ENCODE measurements around the gene TNIP1.

- RAMPAGE, long total RNA: no peak
- RRBS: no CpG with 5 or more reads among the region's 15 CpGs
PRO-cap:
- standard: no peak
- CoPRO, capped RNA only, 2 experiments: no peak in any of the 2 experiments
- CoPRO, capped and uncapped RNA, 2 experiments: no peak in any of the 2 experiments
- CoPRO, uncapped RNA only, 2 experiments: no peak in any of the 2 experiments
CAGE:
- cytosol, long polyA plus RNA: no peak
- long polyA plus RNA: no peak
- nucleolus, long total RNA: no peak
- nucleus, long polyA plus RNA: no peak
These were observed 2.8 kb downstream of the CD74 start for GRCh38 chr5:150409672-150410461.

DNA sequence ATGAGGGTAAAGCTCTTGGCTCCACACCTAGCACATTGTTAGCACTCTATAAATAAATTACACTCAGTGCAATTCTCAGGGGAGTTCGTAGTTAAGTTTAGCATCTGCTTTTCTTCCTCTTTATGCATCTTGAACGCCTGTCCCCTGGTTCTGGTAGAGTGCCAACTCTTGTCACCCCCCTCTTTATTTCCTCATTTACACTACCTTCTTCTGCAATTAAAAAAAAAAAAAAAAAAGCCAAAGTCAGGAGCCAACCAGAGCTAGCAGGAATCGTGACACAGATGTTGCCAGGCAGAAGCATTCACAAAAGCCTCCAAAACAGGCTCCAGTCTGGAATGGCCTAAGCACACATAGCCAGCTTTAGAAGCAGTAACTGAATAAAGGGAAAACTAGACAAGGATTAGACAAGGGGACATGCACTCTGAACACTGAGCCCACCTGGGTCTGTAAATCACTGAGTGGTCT is 2.2 kb downstream of the CD74 start:
- RAMPAGE, long total RNA: no peak
- RRBS: no CpG with 5 or more reads among the region's 3 CpGs
PRO-cap:
- standard: no peak
- CoPRO, capped RNA only, 2 experiments: no peak in any of the 2 experiments
- CoPRO, capped and uncapped RNA, 2 experiments: no peak in any of the 2 experiments
- CoPRO, uncapped RNA only, 2 experiments: no peak in any of the 2 experiments
CAGE:
- cytosol, long polyA plus RNA: no peak
- long polyA plus RNA: no peak
- nucleolus, long total RNA: no peak
- nucleus, long polyA plus RNA: no peak

- RAMPAGE, long total RNA: no peak
- RRBS: no CpG with 5 or more reads among the region's 10 CpGs
PRO-cap:
- standard: no peak
- CoPRO, capped RNA only, 2 experiments: no peak in any of the 2 experiments
- CoPRO, capped and uncapped RNA, 2 experiments: peak in 1 of 2 experiments; most common minus-strand start chr5:150443767 (in 1)
- CoPRO, uncapped RNA only, 2 experiments: peak in 2 of 2 experiments; most common minus-strand start chr5:150443441 (in 2)
CAGE:
- cytosol, long polyA plus RNA: no peak
- long polyA plus RNA: no peak
- nucleolus, long total RNA: no peak
- nucleus, long polyA plus RNA: no peak
These were observed 6.2 kb downstream of the RPS14 start for GRCh38 chr5:150443242-150443822.

DNA sequence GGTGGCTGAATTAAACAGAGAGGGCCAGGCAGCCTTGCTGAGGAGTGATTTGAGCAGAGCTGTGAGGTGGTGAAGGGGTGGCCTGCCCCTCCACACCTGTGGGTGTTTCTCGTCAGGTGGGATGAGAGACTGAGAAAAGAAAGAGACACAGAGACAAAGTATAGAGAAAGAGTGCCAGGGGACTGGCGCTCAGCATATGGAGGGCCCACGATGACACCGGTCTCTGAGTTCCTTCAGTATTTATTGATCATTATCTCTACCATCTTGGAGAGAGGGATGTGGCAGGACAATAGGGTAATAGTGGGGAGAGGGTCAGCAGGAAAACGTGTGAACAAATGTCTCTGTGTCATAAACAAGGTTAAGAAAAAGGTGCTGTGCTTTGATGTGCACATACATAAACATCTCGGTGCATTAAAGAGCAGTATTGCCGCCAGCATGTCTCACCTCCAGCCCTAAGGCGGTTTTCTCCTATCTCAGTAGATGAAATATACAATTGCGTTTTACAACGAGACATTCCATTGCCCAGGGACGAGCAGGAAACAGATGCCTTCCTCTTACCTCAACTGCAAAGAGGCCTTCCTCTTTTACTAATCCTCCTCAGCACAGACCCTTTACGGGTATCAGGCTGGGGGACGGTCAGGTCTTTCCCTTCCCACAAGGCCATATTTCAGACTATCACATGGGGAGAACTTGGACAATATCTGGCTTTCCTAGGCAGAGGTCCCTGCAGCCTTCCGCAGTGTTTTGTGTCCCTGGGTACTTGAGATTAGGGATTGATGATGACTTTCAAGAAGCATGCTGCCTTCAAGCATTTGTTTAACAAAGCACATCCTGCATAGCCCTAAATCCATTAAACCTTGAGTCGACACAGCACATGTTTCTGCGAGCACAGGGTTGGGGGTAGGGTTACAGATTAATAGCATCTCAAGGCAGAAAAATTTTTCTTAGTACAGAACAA is 4.4 kb upstream of the RPS14 start:
- RAMPAGE, long total RNA: no peak
- RRBS: no CpG with 5 or more reads among the region's 16 CpGs
PRO-cap:
- standard: no peak
- CoPRO, capped RNA only, 2 experiments: no peak in any of the 2 experiments
- CoPRO, capped and uncapped RNA, 2 experiments: no peak in any of the 2 experiments
- CoPRO, uncapped RNA only, 2 experiments: no peak in any of the 2 experiments
CAGE:
- cytosol, long polyA plus RNA: no peak
- long polyA plus RNA: no peak
- nucleolus, long total RNA: no peak
- nucleus, long polyA plus RNA: no peak

GRCh38 chr5:150464386-150465123 is 15.0 kb upstream of the RPS14 start:
- RAMPAGE, long total RNA: no peak
- RRBS: 83% methylated on average over 1 of the region's 15 CpGs
PRO-cap:
- standard: no peak
- CoPRO, capped RNA only, 2 experiments: no peak in any of the 2 experiments
- CoPRO, capped and uncapped RNA, 2 experiments: no peak in any of the 2 experiments
- CoPRO, uncapped RNA only, 2 experiments: no peak in any of the 2 experiments
CAGE:
- cytosol, long polyA plus RNA: no peak
- long polyA plus RNA: no peak
- nucleolus, long total RNA: no peak
- nucleus, long polyA plus RNA: no peak

DNA sequence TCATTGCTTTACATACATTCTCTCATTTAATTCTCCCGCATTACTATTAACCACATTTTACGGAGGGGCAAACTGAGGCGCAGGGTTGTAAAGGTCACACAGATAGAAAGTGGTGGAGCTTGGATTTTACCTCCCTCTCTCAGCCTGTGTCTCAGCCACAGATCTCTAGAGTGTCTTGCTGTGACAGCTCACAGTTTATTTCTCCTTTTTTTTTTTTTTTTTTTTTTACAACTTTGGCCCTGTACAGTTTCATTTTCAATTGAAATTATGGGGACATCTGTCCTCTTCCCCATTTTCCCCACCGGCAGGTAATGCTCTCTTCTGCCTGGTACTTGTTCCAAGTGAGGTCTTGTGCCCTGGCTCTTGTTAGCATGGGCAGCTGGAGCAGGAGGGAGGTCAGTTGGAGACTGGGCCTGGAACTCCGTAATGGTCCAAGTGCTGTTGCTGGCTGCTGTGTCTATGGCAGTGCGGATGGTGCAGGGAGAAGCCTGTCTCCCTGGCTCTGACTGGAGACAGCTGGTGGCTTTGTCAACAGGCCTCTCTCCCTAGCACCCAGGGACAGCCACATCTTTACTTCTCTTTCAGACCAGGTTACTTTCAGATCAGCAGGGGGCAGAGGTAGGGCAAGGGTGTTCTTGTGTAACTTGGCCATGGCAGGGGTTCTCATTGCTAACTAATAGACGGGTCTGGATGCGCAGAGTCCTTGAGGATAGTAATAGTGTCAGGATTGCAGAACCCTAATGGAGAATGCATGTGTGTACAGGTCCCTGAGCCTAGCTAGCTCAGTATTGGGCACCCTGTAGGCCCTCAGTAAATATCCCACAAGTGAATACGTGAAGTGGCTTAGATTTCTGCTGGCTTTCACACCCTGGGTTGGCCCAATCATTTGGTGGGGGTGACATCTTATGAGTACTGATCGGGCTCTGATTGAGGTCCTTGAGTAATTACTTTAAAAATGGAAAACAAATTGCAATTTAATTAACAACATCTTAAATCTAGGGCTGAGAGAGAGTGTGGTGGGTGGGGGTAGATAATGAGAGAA is 20.3 kb upstream of the NDST1 start:
- RAMPAGE, long total RNA: no peak
- RRBS: no CpG with 5 or more reads among the region's 10 CpGs
PRO-cap:
- standard: no peak
- CoPRO, capped RNA only, 2 experiments: no peak in any of the 2 experiments
- CoPRO, capped and uncapped RNA, 2 experiments: no peak in any of the 2 experiments
- CoPRO, uncapped RNA only, 2 experiments: no peak in any of the 2 experiments
CAGE:
- cytosol, long polyA plus RNA: no peak
- long polyA plus RNA: no peak
- nucleolus, long total RNA: no peak
- nucleus, long polyA plus RNA: no peak

- RAMPAGE, long total RNA: no peak
- RRBS: no CpG with 5 or more reads among the region's 7 CpGs
PRO-cap:
- standard: no peak
- CoPRO, capped RNA only, 2 experiments: no peak in any of the 2 experiments
- CoPRO, capped and uncapped RNA, 2 experiments: no peak in any of the 2 experiments
- CoPRO, uncapped RNA only, 2 experiments: no peak in any of the 2 experiments
CAGE:
- cytosol, long polyA plus RNA: no peak
- long polyA plus RNA: no peak
- nucleolus, long total RNA: no peak
- nucleus, long polyA plus RNA: no peak
These were observed 17.9 kb upstream of the NDST1 start for GRCh38 chr5:150489825-150490654.

GRCh38 chr5:150498954-150499541 is 8.9 kb upstream of the NDST1 start:
- RAMPAGE, long total RNA: no peak
- RRBS: no CpG with 5 or more reads among the region's 2 CpGs
PRO-cap:
- standard: no peak
- CoPRO, capped RNA only, 2 experiments: no peak in any of the 2 experiments
- CoPRO, capped and uncapped RNA, 2 experiments: no peak in any of the 2 experiments
- CoPRO, uncapped RNA only, 2 experiments: no peak in any of the 2 experiments
CAGE:
- cytosol, long polyA plus RNA: no peak
- long polyA plus RNA: no peak
- nucleolus, long total RNA: no peak
- nucleus, long polyA plus RNA: no peak

GRCh38 chr5:150540912-150541735 is 33.2 kb downstream of the NDST1 start:
- RAMPAGE, long total RNA: no peak
- RRBS: no CpG with 5 or more reads among the region's 17 CpGs
PRO-cap:
- standard: no peak
- CoPRO, capped RNA only, 2 experiments: no peak in any of the 2 experiments
- CoPRO, capped and uncapped RNA, 2 experiments: no peak in any of the 2 experiments
- CoPRO, uncapped RNA only, 2 experiments: peak in 1 of 2 experiments; most common plus-strand start chr5:150541002 (in 1)
CAGE:
- cytosol, long polyA plus RNA: no peak
- long polyA plus RNA: no peak
- nucleolus, long total RNA: no peak
- nucleus, long polyA plus RNA: no peak

- RAMPAGE, long total RNA: no peak
- RRBS: no CpG with 5 or more reads among the region's 12 CpGs
PRO-cap:
- standard: no peak
- CoPRO, capped RNA only, 2 experiments: no peak in any of the 2 experiments
- CoPRO, capped and uncapped RNA, 2 experiments: no peak in any of the 2 experiments
- CoPRO, uncapped RNA only, 2 experiments: no peak in any of the 2 experiments
CAGE:
- cytosol, long polyA plus RNA: no peak
- long polyA plus RNA: no peak
- nucleolus, long total RNA: no peak
- nucleus, long polyA plus RNA: no peak
These were observed 1.8 kb upstream of the MYOZ3 start for GRCh38 chr5:150658883-150660048.

- RAMPAGE, long total RNA: no peak
- RRBS: no CpG with 5 or more reads among the region's 8 CpGs
PRO-cap:
- standard: no peak
- CoPRO, capped RNA only, 2 experiments: no peak in any of the 2 experiments
- CoPRO, capped and uncapped RNA, 2 experiments: no peak in any of the 2 experiments
- CoPRO, uncapped RNA only, 2 experiments: no peak in any of the 2 experiments
CAGE:
- cytosol, long polyA plus RNA: no peak
- long polyA plus RNA: no peak
- nucleolus, long total RNA: no peak
- nucleus, long polyA plus RNA: no peak
These were observed 879 bp downstream of the SMIM3 start for GRCh38 chr5:150779423-150779849.

DNA sequence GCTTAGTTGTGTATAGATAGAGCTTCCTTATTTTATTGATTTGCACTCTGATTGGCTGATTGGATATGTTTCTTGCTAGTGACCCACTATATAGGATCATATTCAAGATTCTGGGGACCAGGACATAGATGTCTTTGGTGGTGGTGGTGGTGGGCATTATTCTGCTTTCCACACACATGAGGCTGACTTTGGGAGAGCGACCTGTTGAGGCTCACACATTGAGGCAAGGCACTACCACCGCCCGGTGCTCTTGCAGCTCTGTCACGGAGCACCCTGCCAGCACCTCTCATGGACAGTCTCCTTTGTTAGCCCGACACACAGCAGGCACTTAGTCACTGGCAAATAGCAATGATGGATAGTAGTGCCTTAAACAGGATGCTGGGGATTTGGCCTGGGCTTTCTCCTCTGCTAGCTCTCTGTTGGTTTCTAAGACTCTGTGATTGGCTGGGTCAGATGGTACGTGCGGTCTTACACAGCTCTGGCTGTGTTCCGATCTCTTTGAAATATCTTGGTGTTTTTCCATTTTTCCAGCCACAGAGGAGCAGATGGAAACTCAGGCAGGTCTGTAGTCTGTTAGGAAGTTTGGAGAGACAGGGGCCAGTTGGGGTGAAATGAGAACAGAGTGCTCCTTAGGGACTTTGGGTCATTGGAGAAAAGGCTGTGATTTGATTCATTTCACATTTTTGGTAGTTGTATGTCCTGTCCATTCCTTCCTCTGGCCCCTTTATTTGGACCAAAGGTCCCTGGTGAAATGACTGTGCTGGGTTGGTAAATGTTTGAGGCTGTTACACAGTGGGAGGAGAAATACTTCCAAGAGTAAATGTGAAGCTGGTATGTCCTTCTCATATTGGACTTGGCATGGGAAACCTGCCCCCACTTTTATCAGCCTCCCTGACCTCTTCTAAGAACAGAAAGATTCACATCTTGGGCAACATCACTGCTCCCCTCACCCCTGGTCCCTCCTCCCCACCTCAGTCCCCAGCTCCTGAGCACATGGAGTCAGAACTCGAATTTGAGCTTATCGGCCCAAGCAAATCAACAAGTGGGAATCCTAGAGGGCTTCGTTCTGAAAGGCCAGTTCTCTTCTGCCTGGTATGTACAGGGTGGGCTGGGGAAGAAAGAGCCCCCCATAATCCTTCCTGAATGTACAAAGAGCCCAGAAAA is 3.3 kb downstream of the SMIM3 start:
- RAMPAGE, long total RNA: no peak
- RRBS: no CpG with 5 or more reads among the region's 11 CpGs
PRO-cap:
- standard: no peak
- CoPRO, capped RNA only, 2 experiments: no peak in any of the 2 experiments
- CoPRO, capped and uncapped RNA, 2 experiments: no peak in any of the 2 experiments
- CoPRO, uncapped RNA only, 2 experiments: no peak in any of the 2 experiments
CAGE:
- cytosol, long polyA plus RNA: no peak
- long polyA plus RNA: no peak
- nucleolus, long total RNA: no peak
- nucleus, long polyA plus RNA: no peak

- RAMPAGE, long total RNA: no peak
- RRBS: no CpG with 5 or more reads among the region's 8 CpGs
PRO-cap:
- standard: no peak
- CoPRO, capped RNA only, 2 experiments: no peak in any of the 2 experiments
- CoPRO, capped and uncapped RNA, 2 experiments: no peak in any of the 2 experiments
- CoPRO, uncapped RNA only, 2 experiments: no peak in any of the 2 experiments
CAGE:
- cytosol, long polyA plus RNA: no peak
- long polyA plus RNA: no peak
- nucleolus, long total RNA: no peak
- nucleus, long polyA plus RNA: no peak
These were observed 14.3 kb upstream of the GPX3 start for GRCh38 chr5:151005987-151006643.

GRCh38 chr5:151078157-151079276 is 2.3 kb downstream of the TNIP1 start:
- RAMPAGE, long total RNA: no peak
- RRBS: no CpG with 5 or more reads among the region's 20 CpGs
PRO-cap:
- standard: no peak
- CoPRO, capped RNA only, 2 experiments: no peak in any of the 2 experiments
- CoPRO, capped and uncapped RNA, 2 experiments: no peak in any of the 2 experiments
- CoPRO, uncapped RNA only, 2 experiments: peak in 1 of 2 experiments; most common minus-strand start chr5:151078677 (in 1)
CAGE:
- cytosol, long polyA plus RNA: no peak
- long polyA plus RNA: no peak
- nucleolus, long total RNA: no peak
- nucleus, long polyA plus RNA: no peak

GRCh38 chr5:151080408-151081725 is at the start of gene TNIP1:
Gene TNIP1, minus strand, starts transcription at chr5:151081034.
- RAMPAGE, long total RNA: start-site peak on the minus strand at chr5:151080995-151081050, 394 and 175 reads in 2 replicates
- RRBS: 2% methylated on average over 41 of the region's 109 CpGs
PRO-cap:
- standard: bidirectional peak, plus-strand start at chr5:151080681, minus-strand start at chr5:151080642; bidirectional peak, plus-strand start at chr5:151081163, minus-strand start at chr5:151081034; bidirectional peak, plus-strand start at chr5:151081508, minus-strand start at chr5:151081385
- CoPRO, capped RNA only, 2 experiments: peak in 2 of 2 experiments; most common plus-strand start chr5:151080681 (in 1); most common minus-strand start chr5:151080653 (in 2)
- CoPRO, capped and uncapped RNA, 2 experiments: peak in 2 of 2 experiments; most common plus-strand start chr5:151081225 (in 1); most common minus-strand start chr5:151080996 (in 1)
- CoPRO, uncapped RNA only, 2 experiments: peak in 1 of 2 experiments; most common plus-strand start chr5:151081190 (in 1); most common minus-strand start chr5:151081000 (in 1)
CAGE:
- cytosol, long polyA plus RNA: no peak
- long polyA plus RNA: no peak
- nucleolus, long total RNA: no peak
- nucleus, long polyA plus RNA: no peak

- RAMPAGE, long total RNA: no peak
- RRBS: no CpG with 5 or more reads among the region's 16 CpGs
PRO-cap:
- standard: no peak
- CoPRO, capped RNA only, 2 experiments: no peak in any of the 2 experiments
- CoPRO, capped and uncapped RNA, 2 experiments: no peak in any of the 2 experiments
- CoPRO, uncapped RNA only, 2 experiments: no peak in any of the 2 experiments
CAGE:
- cytosol, long polyA plus RNA: no peak
- long polyA plus RNA: no peak
- nucleolus, long total RNA: no peak
- nucleus, long polyA plus RNA: no peak
These were observed 4.9 kb upstream of the TNIP1 start for GRCh38 chr5:151085267-151086578.

All from K562 (cell line).